Panc1 (cell line): Measurements from ENCODE around the genes GFRAL and KHDRBS2.

DNA sequence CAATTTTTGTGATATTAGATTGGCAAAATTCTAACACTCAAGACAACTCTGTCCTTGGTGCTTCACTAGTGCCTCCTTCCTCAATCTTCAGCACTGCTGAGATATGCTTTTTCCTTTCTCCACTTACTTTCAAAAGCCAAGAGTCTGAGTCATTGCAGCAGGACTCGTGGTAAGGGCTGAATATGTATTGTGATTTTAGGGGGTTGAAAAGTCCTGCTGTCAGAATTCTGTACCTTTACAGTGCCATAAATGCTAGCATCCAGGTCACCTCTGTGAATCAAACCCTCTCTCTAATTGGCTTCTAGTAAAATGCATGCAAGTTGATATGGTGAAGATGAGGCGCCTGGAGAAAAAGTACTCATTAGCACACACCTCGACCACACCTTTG is 43.8 kb upstream of the FAM83B start:
- RRBS, 2 experiments: no CpG with 5 or more reads among the region's 3 CpGs

- RRBS, 2 experiments: no CpG with 5 or more reads among the region's 2 CpGs
These were observed at the start of gene GFRAL for GRCh38 chr6:55327281-55327519. TSS of gene GFRAL (plus strand) at chr6:55327469.

GRCh38 chr6:55567717-55567916 is 11.4 kb downstream of the HMGCLL1 start:
- RRBS, 2 experiments: no CpG with 5 or more reads among the region's 4 CpGs

- RRBS, 2 experiments: no CpG with 5 or more reads among the region's 6 CpGs
These were observed 127.6 kb upstream of the COL21A1 start for GRCh38 chr6:56374862-56375523.

- RRBS, 2 experiments: 2 to 5% methylated on average over 24 of the region's 45 CpGs
These were observed 295.1 kb upstream of the COL21A1 start for GRCh38 chr6:56542281-56543133.

- RRBS, 2 experiments: no CpG with 5 or more reads among the region's 5 CpGs
These were observed 352.6 kb upstream of the COL21A1 start for GRCh38 chr6:56599930-56600419.

GRCh38 chr6:56627169-56627368 is 327.6 kb downstream of the DST start:
- RRBS, 2 experiments: no CpG with 5 or more reads among the region's 2 CpGs

DNA sequence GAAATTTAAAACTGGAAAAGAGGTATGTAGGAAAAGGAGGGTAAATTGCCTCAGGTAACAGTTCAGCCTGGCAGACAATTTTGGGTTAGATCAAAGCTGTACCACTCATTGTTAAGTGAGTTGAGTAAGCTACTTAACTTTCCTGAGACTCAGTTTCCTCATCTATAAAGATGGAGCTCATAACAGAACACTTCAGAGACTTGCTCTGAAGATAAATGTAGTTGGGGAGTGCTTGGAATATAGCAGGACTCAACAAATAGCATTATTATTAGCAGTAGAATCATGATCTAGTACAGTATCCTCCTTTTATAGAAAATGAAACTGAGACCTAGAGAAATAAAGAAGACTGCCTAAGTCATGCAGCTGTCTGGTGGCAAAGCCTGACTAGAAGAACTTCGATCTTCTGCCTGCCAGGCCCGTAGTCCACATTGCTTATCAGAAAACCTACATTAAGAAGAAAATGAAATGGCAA is 265.6 kb downstream of the DST start:
- RRBS, 2 experiments: no CpG with 5 or more reads among the region's 2 CpGs

DNA sequence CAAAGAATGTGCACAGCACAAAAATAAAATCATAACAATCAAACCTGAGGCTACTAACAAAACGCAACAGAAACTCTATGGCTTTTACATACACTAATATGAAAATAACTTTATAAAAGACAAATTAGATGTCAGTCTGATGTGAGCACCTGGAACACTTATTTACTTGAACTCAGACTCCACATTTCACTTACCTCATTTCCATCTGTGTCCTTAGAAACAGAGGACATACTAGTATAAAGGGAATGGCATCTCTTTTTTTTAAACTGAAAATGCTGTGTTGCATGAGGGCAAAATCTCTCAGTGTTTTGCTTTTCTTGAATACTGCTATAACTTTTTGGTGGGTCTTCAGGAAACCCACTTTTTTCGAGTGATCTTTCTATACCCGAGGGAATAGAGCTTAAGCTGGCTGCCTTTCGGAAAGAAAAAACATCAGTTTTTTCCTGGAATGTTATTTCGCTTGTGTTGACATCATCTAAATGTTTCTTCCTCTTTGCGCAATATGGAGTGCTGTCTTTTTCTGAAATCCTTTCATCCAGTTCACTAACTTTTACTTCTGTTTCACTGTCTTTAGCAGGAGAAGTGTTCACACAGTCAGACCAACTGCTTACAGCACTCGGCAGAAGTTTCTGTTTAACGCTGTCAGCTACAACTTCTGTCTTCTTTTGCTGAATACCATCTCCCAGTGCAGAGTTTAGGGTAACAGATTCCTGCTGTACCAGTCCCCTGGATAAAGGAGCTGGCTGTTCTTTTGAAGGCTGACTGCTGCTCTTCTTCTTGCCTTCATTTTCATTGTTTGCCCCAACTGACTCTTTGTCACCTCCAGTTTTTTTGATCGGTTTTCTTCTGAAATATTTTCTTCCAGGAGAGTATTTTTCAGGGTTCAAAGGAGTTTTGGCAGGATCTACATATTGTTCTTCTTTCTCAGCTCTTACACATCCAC is 262.2 kb downstream of the DST start:
- RRBS, 2 experiments: no CpG with 5 or more reads among the region's 9 CpGs

DNA sequence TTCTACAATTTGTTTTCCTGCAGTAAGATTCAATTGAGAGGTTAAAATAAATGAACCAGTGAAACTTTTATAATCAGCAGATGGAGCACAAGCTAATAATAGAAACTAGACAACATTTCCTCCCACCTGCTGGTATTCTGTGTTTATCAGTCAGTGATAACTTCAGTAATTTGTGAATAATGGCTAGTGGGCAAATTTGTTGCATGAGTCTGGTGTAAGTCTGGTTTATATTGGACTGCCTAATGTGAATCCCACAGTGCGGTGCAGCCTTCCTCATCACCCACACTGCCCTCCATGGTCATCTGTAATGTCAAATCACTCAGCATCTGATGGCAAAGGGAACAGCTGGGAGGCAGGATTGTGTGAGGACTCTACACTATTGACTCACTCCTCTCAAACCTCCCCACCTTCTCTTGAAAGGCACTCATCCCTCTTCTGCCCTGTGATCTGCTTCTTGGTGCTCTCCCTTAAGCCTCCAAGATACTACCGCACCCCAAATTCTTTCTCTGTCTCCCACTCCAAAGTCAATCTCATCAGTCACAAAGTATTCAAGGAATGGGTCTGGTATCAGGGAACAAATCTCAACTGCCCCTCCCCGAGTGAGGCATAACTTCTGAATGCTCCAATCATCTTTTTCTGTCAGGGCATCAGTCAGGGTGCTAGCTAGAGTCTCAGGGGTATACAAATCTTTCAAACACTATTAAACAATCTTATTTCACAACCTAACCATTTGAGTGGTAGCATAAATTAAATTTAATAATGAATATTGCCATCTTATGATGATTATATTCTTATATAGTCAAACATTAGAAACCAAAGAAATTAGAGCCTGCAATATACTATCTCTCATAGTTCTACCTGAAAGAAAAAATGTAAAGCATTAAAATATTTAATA is 145.7 kb downstream of the DST start:
- RRBS, 2 experiments: no CpG with 5 or more reads among the region's 3 CpGs

DNA sequence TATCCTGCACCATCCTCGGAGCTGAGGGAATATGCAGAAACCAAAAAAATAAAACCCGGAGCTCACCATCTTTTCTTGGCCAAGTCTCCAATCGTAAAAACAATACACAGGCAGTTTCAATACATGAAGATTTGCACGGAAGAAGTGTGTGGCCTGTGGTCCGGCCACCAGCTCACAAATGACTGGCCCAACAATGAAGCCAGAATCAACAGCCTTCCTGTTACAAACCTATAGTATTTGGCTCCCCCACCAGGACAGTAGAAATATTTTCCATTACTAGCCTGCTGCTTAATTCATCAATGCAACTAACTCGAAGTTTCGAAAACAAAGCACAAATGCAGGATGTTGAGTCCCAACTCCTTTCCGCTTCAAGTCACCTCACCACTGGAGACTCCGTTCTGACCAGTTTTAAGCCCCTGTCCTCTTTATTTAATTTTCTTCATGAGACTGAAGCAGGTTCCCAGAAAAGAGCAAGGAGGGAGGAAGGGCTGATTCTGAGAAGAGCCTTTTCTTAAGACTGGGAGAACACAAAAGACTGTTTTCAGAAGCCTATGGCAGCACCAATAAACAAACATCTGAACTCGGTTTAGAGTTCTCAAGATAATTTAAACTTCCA is 102.8 kb downstream of the DST start:
- RRBS, 2 experiments: 8 to 17% methylated on average over 3 of the region's 10 CpGs

DNA sequence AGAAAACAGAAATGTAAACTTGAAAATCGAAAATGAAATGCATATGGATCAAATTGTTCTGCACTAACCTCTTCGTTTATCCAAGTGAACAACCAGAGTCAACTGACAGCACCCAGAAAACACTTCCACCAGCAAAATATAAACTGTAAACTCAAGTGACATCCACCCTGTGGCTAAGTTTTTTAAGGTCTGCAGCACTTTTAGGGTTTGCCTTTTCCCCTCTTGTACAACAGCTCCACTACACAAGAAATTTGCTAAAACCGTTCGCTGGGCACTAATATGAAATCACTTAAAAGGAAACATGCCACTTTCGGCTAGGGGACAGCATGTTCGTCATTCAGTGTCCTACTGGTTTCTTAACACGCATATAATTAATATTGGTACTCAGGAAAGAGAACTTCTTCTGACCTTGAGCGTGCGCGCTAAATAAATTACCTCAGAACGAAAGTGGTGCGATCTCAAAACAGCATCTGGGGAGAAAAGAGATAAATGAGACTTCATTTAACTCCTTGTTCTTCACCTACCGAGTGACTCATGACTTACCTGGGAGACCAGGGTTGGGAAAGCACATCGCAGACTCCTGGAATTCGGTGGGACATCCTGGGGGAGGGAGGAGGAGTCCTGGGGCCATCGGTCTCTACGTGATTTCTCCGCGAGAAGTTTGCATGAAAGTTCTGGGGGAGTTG is 1.1 kb downstream of the DST start:
- RRBS, 2 experiments: no CpG with 5 or more reads among the region's 19 CpGs

GRCh38 chr6:57171030-57171631 is 995 bp upstream of the BAG2 start:
- RRBS, 2 experiments: no CpG with 5 or more reads among the region's 4 CpGs

DNA sequence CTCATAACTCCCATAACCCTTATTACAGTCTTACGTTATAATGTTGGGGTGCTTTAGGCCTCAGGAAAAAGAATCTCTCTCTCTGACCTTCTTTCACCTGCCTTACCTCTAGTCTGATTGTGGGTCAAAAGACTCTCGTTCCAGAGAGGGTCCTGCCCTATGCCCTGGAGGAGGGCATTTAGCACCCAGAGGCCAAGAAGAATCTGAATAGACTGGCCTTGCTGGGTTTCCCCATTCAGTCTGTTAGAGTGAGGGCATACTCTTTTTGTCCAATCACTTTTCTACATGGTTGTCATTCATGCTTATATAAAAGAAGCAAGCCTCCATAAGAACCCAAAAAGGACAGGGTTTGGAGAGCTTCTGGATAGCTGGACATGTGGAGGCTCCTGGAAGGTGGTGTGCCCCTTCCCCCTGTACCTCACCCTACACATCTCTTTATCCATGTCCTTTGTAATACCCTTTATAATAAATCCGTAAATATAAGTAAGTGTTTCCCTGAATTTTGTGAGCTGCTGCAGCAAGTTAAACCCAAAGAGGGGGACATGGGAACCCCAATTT is 3.3 kb downstream of the BAG2 start:
- RRBS, 2 experiments: no CpG with 5 or more reads among the region's 3 CpGs

DNA sequence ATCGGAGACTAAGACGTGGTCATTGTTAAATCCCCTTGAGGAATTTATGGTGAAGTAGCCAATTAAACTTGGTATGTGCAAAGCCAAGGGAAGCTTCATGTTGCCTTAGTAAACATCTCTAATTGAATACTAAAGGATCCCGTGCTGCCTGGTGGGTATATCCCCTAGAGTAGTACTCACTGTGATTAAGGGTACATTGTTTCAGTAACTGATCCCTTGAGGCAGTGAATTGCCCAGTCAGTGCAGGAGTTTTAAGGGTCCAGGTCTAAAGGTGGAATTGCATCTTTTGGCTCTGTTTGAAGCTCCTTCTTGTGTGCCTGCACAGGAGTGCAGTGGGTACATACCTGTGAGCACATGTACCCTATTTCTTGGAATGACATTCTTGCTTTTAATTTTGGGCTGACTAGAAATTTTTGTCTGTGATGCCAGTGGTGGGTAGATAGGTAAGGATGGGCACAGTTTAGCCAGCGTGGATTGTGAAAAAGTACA is 106.2 kb downstream of the PRIM2 start:
- RRBS, 2 experiments: no CpG with 5 or more reads among the region's 4 CpGs

DNA sequence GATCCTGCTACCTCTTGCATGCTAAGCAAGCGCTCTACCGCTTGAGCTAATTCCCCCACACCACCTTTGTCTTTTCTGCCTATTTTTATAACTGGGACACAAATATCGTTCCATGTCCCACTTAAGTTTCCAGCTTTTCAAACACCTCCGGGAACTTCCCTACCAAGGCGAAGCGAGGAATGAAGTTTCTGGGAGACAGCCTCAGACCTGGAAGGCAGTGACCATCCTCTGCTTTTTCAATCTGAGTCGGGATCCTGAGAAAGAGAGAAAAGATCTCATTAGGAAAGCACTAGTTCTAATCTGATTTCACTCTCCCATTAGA is 498.5 kb downstream of the PRIM2 start:
- RRBS, 2 experiments: no CpG with 5 or more reads among the region's 7 CpGs

DNA sequence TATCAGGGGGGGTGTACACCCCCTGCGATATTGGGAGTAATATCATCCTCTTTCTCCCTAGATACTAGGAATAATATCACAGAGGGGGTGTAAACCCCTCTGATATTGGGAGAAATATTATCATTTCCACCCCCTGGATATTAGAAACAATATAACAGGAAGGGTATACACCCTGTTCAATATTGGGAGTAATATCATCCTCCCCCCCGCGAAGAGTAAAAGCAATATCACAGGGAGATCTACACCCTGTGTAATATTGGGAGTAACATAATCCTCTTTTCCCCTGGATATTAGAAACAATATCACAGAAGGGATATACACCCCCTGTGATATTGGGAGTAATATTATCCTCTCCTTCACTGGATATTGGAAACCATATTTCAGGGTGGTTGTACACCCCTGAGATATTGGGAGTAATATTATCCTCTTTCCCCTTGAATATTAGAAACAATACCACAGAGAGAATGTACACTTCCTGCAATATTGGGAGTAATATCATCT is 1248.0 kb downstream of the KHDRBS2 start:
- RRBS, 2 experiments: no CpG with 5 or more reads among the region's 3 CpGs

DNA sequence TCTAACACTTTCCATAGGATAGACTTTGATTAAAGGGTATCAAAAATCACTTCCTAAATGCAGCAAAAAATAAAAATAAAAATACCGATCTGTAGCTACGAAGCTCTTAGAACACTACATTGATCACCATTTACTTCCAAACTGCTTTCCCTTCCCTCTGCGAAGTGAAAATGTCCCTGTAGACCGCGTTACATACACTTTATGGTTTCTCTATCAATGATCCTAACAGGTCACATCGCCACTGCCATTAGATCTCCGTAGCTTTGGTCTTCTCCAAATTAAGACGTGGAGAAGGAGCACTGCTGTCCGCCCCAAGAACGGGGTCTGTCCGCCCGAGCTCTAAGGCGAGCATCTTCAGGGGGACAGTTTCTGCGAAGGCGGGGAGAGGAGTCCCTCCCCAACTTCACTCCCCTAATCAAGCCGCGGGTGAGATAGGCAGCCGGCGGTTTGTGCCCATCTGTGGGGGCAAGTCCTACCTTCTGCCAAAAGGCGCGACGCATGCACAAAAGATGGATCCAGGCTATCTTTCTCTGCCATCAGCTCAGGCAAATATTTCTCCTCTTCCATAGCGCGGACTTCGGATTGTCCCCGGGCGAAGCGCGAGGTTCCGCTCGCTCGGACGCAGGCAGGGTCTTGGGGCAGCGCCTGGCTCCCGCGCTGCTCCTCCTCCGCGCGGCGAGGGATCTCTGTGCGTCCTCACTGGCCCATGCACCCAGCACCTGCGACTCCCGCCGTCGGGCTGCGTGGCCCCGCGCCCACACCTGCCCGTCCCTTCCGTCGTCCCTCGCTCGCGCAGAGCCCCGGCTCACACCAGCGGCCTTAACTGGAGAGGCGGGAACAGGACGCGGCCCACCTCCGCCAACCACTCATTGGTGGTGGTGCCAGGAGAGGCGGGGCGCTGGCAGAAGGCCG is at the start of gene KHDRBS2:
TSS of gene KHDRBS2 (minus strand) at position 844 of the 912 bp plus-strand sequence.
- RRBS, 2 experiments: no CpG with 5 or more reads among the region's 63 CpGs

GRCh38 chr6:63439977-63440426 is 120.2 kb upstream of the LGSN start:
- RRBS, 2 experiments: no CpG with 5 or more reads among the region's 6 CpGs